Hematopoietic multipotent progenitor cell (in vitro differentiated cells): ENCODE measurements around the genes H2AZ1 and SLC9B1.

GRCh38 chr4:99950173-99950409 is at the start of gene H2AZ1:
Gene H2AZ1 (minus strand): TSS chr4:99950275.
- CAGE, long polyA plus RNA: start-site peak on the minus strand at chr4:99950272-99950312, 381 reads

GRCh38 chr4:100216883-100217446 is 26.7 kb upstream of the DDIT4L start:
- CAGE, long polyA plus RNA: no peak

DNA sequence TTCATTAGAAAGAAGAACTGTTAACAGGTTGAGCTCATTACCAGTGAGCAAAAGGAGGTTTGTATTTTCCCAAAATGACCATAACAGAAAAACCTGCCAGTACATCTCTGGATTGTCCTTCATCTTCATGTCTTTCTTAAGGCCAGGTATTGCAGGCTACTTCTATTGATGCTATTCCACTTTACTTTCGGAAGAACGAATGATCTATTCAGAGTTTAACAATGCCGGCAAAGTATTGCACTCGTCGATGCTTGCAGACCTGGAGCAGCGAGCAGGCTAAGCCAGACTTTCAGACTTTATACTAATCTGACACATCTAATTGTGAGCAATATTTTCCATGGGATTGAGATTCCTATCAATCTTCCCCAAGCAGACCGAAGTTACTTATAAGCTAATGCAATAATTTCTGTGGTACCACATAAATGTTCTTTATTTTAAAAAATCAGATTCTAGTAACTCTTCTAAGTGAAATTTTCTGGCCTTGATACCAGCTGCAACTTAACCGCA is 1.6 kb downstream of the EMCN start:
- CAGE, long polyA plus RNA: no peak

- CAGE, long polyA plus RNA: no peak
These were observed 220.1 kb downstream of the PPP3CA start for GRCh38 chr4:101127040-101127853.

DNA sequence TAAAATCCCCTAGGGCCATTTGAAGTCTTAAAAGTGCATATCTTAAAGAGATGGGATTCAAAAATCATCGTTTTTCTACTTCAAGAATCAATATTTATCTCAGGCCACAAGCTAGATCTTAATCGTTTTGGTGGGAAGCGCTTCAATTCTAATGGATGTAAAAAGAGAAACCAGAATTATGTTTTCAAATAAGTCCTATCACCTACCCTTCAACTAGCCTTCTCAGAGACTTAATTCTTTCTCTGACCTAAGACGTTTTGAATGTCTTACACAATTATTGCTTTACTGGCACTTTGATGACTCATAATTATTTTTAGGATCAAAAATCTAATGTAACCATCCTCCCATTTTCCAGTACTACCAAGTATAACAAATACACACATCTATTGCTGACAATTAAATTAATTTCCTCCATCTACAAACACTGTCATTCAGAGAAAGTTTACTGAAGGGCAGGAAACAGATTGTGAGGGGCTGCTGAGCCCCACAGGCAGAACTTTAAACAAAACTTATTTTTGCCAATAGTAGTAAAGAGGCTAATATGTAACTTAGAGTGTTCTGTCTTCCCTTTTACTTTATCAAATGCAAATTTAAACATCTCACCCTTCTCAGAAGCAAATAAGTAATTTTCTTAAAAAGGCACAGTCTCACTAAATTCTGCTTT is 108.6 kb downstream of the PPP3CA start:
- CAGE, long polyA plus RNA: no peak

DNA sequence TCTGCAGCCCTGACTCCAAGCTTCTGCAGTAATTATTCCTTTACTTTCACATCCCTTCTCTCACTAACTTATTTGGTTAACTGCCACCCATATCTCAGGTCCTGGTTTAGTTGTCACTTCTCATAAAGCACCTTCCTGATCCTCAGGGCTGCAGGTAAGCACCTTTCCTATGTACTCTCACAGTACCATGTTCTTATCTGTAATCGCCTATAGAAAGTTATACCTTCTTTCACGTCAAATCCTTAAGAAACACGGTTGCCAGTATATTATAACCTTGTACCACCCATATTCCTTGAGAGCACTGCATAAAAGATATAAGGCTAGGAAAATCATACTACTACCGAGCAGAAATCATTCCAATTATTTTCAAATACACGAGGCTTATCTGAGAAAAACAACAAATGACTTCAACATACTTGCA is 72.1 kb downstream of the PPP3CA start:
- CAGE, long polyA plus RNA: no peak

- CAGE, long polyA plus RNA: no peak
These were observed 65.6 kb downstream of the BANK1 start for GRCh38 chr4:101856155-101856566.

- CAGE, long polyA plus RNA: no peak
These were observed 97.4 kb downstream of the NFKB1 start for GRCh38 chr4:102598461-102599013.

DNA sequence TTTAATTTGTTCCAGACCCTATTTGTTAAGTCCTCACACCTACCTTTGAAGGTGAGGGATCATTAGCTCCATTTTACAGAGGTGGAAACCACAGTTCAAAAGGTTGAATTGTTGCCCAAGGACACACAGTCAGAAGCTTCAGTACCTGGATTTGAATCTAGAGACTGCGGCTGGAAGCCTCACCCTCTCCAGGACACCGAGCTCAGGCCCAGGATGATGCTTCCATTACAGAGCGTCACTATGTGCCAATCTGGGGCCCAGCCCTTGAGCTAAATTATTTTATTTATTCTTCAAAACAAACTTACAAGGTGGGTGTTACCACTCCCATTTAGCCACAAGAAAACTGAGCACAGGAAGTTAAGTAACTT is 129.3 kb downstream of the NFKB1 start:
- CAGE, long polyA plus RNA: no peak

- CAGE, long polyA plus RNA: no peak
These were observed 7.9 kb downstream of the UBE2D3 start for GRCh38 chr4:102819268-102820129.

- CAGE, long polyA plus RNA: no peak
These were observed 1.6 kb downstream of the UBE2D3 start for GRCh38 chr4:102825464-102826458.

DNA sequence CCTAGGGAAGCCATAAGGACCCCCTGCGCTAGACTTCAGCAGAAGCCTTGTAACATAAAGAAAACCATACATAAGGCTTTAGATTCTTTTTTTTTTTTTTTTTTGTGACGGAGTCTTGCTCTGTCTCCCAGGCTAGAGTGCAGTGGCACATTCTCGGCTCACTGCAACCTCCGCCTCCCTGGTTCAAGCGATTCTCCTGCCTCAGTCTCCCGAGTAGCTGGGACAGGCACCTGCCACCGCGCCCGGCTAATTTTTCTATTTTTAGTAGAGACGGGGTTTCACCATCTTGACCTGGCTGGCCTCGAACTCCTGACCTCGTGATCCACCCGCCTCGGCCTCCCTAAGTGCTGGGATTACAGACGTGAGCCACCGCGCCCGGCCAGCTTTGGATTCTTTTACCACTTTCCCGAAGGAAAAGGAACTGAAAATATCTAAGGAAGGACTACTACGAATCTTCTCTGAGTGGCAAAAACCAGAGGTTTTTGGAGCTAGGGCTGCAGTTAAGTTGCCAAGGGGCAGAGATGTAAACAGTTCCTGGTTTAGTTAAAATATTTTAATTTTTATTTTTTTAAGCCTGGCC is 715 bp upstream of the CISD2 start:
- CAGE, long polyA plus RNA: no peak

DNA sequence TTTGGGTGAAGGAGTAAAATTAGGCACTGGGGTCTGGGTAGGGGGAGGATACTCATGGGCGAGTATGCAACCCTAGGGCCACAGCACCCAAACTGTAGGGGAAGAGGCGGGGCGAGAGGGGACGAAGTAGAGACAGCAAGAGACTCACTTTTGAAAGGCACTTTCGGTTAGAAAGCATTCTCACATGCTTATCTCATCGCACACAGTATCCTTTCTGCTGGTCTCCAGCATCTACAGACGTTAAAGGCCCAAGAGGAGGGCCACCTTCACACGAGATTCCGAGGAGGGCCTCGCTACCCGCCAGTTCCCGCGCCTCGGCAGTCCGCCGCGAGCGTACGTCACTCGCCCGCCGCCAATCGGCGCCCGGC is 241 bp upstream of the CISD2 start:
- CAGE, long polyA plus RNA: start-site peak on the minus strand centred at position 315 of the sequence, 59 bp wide, 105 reads

DNA sequence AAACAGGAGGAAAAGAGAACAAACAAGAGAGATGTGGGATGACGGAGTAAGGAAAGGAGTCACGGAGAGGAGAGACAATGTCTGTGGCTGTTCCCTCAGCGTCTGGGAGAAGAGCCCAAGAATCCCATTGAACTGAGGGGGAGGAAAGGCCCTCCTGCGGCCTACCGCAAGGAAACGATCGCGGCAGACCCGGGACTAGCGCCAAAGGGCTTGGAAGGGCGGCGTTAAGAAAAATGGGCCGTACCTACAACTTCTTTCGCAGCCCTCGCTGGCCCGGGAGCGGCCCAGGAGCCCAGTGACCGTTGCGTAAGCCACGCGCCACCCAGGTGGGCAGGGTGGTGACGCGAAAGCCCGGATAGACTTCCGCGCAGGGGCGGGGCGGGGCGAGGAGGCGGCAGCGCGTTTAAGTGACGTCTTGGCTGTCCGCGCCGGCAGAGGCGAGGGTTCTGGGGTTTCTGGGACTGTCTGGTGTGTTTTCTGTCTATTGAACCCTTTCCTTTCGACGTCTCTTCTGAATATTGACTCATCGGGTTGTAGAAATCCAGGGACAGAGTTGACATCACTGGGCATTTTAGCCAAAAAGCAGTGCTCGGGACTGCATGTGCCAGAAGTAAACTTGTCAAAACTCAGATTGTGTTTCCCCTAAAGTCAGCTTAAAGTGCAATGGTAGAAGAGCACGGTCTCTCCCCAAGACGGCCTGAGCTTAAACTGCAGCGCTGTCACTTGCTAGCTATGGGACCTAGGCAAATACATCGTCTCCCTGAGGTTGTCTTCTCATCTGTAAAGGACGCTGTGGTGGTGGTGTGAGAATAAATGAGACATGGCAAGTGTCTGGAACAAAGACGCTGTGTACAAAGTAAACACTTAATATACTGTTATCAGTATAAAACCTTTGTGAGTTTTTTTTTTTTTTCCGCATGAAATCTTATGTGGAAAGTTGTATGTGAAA is at the start of gene SLC9B1:
Gene SLC9B1 (minus strand): TSS at position 351 of the 949 bp plus-strand sequence.
- CAGE, long polyA plus RNA: start-site peak on the minus strand centred at position 348 of the sequence, 48 bp wide, 46 reads

DNA sequence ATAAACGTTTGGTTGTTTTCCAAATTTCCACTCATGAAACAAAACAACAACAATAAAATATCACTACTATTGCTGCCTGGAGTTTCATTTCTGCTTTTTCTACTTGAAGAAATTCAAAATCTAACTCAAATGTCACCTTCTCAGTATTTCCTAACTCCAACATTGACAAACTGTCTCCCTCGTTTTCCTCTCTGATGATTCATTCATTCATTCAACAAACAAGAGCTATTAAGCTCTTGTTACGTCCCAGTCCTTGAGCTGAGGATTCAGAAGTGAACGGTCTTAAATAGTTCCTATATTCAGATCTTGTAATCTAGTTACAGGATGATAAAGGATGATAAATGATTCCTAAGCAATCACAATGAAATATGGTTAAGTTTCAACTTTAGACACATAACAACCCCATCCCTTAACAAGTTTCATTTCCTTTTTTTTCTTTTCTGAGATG is 1.8 kb downstream of the SLC9B2 start:
- CAGE, long polyA plus RNA: no peak

GRCh38 chr4:103077087-103077487 is 526 bp upstream of the SLC9B2 start:
- CAGE, long polyA plus RNA: no peak

DNA sequence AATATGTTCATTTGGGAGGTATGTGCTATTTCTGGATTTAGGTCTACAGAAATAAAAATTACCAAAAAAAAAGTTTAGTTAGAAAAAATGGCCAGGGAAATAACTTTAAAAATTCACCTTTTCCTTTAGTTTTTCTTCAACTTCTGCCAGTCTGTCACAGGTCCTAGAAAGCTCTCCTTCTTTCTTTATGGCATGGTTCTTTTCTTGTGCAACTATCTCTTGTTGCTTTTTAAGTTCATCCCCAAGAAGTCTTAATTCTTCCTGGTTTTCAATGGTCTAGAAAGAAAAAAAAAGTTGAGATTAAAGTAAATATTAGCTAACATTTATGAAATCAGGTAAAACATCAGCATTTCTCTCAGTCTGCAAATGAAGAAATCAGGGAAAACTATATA is 47.0 kb downstream of the CENPE start:
- CAGE, long polyA plus RNA: no peak

GRCh38 chr4:104418245-104418702 is 76.4 kb downstream of the CXXC4 start:
- CAGE, long polyA plus RNA: no peak

DNA sequence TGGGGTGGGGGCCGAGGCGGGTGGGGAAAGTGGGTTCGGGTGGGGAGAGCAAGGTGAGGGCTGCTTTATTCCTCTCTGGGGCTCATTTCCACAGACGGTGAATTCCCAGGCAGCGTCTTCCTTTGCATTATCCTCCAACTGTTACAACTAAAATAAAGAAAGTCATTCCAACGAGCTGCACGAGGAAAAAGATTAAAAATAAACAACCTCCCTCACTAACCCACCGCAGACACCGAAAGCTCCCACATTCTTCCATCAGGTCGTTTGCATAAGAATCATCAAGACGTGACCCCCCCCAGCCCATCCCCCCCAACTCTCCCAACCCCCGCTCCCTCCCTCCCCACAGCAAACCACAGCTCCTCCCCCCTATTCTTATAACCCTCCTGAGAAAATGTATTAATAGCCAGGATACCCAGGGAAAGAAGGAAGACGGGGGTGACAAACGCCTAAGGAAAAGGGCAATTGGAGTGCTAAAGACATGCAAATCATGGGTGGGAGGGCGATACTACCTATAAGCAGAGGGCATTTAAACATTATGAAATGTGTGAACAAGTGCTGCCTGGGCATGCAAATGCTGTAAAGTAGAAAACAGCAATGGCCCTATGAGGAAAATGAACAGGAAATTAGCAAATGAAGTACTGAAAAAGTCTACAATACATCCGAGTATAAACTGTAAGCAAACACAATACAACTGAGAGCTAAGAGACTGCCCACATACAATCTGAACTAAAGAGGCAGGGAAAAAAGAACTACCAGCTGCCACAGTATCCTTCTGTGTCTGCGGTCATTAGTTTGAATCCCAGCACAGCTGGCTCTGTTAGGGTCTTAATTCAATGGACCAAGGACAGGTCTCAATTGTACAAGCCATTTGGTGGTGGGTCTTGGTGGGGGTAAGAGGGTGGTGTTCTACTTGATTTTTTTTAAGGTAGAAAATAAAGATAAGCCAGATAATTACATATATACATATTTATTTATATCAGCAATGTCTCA is 2.5 kb downstream of the CXXC4 start:
- CAGE, long polyA plus RNA: no peak

GRCh38 chr4:105272511-105272884 is 125.8 kb downstream of the TET2 start:
- CAGE, long polyA plus RNA: no peak